Epithelial cell of prostate (primary cell): ENCODE data around the genes REPIN1, ZNF775 and GIMAP8.

GRCh38 chr7:149027416-149027843 lies 875 bp downstream of the PDIA4 start:
- RRBS: no CpG with 5 or more reads among the region's 3 CpGs

GRCh38 chr7:149196226-149196690 lies 912 bp downstream of the ZNF282 start:
- RRBS: no CpG with 5 or more reads among the region's 12 CpGs

DNA sequence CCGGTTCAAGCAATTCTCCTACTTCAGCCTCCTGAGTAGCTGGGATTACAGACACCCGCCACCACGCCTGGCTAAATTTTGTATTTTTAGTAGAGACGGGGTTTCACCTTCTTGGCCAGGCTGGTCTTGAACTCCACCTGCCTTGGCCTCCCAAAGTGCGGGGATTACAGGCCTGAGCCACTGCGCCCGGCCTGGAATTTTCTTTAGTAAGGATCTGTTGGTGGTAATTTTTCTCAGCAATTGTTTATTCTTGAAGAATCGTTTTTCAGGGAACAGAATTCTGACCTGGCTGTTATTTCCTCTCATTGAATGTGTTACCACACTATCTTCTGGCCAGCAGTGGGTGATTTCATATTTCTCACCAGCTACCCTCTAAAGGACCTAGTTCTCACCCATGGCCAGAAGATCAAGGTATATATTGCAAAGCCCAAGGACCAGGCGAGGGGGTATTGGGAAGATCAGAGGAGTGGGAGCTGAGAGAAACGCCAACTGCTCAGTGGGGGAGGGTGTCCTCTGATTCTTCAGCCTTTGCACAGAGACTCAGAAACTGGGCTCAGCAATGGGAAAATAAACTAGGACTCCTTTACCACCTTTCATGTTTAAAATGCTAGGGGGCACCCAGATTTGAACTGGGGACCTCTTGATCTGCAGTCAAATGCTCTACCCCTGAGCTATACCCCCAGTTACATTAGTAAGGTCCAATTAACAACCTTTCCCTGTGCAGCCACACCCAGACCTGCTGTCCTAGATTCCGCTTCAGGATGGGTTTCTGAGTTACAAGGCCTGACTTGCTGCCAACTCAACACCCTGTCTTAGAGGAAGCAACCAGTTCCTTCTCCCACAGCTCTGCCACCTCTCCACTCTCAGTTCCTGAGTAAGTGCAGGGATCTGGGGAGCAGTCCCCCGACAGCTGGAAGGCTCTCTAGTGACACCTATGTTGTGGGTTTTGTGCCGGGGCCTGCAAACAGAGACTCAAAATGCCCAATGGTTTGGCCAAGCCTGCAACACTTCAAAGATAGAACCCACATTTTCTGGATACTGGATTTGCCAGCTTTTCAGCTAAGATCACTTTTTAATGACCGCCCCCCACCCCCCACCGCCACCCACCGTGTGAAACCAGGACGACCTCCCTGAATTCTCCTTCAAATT lies 93.4 kb downstream of the ZNF783 start:
- RRBS: no CpG with 5 or more reads among the region's 17 CpGs

DNA sequence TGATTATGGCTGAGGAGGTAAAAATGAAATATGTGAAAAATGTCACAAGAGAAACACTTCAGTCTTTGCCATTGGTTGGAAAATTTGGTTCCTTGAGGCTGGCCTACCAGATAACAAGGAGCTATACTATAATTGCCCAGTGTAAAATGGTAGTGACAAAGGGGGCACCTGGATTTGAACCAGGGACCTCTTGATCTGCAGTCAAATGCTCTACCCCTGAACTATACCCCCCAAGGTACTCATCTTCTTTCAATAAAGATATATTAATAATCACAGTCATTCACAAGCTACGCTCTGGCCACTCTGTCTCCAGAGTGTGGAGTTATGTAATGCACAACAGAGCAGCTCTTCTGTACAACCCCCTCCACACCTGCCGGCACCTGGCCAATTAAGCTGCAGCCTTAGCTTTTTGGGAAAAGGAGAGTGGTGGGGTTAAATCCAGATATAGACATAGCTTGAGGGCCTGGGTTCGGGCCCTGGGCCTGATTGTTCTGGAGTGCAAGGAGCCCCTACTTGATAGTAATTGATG lies 85.2 kb downstream of the ZNF777 start:
- RRBS: no CpG with 5 or more reads among the region's 3 CpGs

DNA sequence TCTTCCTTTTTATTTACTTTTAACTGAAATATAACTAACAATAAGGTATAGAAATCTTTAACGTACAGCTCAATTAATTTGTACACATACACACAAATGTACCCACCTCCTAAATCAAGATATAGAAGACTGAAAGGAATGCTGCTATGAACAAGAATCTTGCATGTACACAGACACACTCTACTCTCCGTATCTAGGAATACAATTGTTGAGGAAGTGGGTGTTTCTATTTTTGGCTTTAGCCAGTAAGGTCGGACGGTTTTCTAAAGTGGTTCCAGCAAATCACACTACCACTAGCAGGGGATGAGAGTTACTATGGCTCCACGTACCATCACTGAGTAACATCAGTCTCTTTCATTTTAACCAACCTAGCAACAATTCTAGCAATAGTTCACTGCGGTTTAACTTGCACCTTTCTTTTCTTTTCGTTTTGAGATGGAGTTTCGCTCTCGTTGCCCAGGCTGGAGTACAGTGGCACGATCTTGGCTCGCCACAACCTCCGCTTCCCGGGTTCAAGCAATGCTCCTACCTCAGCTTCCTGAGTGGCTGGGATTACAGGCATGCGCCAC lies 103.0 kb upstream of the ZNF746 start:
- RRBS: no CpG with 5 or more reads among the region's 14 CpGs

DNA sequence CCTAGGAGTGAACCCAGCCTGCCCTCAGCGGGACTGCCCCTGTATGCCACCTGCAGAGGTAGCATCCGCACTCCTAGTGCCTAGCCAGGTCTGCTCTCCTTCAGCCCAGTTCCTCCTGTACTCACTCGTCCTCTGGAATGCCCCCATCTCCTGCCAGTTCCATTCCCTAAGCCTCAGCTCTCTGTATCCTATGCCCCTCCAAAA lies 8.1 kb upstream of the KRBA1 start:
- RRBS: no CpG with 5 or more reads among the region's 3 CpGs

GRCh38 chr7:149716403-149716951 lies 1.7 kb downstream of the KRBA1 start:
- RRBS: no CpG with 5 or more reads among the region's 7 CpGs

GRCh38 chr7:149783440-149783790 lies 10.0 kb upstream of the ZNF467 start:
- RRBS: no CpG with 5 or more reads among the region's 10 CpGs

DNA sequence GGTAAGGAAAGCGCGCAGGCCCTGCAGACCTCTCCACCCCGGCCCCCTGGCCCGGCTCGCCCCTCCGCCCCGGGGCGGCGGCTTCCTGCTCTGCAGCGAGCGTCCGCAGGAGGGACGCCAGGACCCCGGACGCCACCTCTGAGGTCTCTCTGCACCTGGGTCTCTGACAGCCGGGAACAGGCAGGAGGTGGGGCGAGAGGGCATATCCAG lies 305 bp downstream of the ATP6V0E2 start:
- RRBS: 1% methylated on average over 11 of the region's 17 CpGs

DNA sequence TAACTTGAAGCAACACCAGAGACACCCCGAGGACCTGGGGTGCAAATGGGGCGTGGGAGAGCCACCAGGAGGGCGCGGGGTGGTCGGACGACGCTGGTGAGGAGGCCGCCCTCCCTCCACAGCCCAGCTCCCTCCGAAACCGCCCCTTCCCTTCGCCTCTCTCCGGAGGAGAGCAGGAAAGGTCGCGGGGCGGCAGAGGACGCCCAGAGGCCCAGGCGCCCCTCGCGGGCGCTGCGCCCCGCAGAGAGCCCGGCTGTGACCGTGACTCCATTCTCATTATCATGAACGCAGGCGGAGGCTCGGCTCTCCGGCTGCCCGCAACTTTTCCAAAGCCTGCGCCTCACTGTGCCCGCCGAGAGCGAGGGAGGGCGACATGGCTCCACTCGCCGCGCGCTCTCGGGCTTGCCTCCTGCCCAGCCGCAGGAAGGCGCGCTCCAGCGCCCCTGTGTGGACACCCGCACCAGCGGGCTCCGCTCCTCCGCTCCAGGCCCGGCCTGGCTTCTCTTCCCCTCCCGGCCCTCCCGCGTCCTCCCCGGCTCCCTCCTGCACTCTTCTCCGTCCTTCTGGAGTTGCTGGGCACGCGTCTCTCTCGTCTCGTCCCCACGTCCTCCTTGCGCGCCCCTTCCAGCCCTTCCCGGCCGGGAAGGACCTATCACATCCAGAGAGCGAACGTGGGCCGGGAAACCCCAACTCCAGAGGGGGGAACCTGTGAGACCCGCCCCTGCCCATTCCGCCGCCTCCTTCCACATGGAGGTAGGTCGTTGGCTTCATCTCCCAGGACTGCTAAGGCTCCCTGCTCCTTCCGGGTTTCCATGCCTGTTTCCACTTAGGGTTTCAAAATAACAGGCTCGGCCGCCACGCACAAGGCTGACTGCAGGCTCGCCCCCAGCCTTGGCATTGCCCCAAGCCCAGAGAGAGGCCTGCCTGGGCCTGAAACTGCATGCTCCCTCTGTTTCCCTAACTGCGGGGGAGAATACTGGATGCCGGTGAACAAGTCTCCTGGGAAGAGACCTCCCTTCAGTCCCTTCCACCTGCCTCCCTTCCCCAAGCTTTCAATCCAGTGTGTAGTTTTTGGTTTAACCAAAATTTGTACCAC lies 175.3 kb downstream of the ATP6V0E2 start:
- RRBS: no CpG with 5 or more reads among the region's 76 CpGs

DNA sequence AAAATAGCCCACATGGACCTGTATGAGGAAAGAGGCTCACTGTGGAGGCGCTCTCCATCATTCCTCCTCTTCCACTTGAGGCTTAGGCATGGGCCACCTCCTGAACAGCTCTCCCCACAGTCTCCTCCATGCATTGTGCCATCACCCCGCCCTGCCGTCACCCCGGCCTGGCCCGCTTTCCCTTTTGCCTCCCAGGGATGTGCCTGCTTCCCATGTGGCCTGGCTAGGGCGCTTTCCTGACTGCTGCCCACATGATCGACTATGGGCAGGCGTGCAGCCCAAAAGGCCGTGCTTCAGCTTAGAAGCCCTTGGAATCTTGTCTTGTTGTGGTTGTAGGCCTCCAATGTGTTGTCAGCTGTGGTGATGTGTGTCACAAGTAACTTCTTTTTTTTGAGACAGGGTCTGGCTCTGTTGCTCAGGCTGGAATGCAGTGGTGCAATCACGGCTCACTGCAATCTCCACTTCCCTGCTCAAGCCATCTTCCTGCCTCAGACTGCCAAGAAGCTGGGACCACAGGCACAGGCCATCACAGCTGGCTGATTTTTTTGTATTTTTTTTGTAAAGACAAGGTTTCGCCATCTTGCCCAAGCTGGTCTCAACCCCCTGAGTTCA lies 1.9 kb upstream of the ACTR3C start:
- RRBS: no CpG with 5 or more reads among the region's 11 CpGs

DNA sequence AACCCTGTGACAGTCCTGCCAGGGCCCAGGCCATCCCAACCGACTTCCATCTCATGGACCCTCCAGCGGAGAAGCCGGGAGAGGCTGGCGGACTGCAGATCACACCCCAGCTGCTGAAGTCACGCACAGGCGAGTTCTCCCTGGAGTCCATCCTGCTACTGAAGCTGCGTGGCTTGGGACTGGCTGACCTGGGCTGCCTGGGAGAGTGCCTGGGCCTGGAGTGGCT lies 4.7 kb downstream of the RARRES2 start:
- RRBS: no CpG with 5 or more reads among the region's 7 CpGs

DNA sequence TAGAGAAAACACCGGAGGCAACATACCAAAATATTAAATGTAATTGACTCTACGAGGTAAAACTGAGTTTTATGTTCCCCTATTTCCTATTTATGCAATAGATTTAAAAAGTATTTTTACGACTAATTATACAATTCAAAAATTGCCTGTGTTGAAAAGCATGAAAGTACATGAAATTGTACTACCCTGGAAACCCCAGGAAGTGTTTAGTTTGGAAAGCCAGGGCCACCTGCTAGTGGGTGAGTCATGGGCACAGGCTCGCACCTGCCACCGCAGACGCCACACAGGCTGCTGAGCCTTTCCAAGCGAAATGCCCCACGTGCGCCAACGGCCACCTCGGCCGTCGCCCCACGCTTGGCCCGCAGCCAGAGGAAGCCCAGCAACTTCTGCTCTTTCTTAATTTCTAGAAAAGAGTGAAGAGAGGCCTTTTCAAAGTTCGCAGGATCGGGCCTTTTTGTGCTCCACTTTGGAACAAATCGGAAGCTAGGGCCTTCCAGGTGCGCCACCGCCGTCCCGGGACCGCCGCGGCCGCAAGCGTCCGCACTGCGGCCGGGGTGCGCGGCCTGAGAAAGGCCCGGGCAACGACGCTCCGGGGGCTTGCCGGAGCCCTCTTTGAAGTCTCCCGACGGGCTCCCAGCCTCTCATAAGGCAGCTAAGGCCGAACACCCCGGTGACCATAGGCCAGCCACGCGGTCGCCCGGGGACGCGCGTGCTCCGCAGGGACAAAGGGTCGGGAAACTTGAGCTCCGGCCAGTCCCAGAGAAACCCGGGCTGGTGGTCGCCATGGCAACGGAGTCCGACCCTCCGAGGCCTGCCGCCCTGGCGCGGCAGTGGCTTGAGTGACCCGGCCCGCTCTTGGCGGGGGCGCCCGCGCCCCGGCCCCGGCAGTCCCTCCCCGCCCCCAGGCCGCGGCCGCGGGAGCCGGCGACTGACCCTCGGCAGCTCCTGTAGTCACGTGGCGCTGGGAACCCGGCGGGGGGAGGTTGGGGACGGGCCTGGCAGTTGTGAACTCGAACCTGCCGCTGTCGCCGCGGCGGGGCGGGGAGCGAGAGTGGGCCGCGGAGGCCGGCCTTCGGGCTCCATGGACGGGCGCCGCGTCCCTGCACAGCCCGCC lies at the start of gene REPIN1:
Gene REPIN1, plus strand, starts transcription at position 1,001 of the 1,114 bp plus-strand sequence.
- RRBS: under 1% methylated on average over 55 of the region's 97 CpGs

DNA sequence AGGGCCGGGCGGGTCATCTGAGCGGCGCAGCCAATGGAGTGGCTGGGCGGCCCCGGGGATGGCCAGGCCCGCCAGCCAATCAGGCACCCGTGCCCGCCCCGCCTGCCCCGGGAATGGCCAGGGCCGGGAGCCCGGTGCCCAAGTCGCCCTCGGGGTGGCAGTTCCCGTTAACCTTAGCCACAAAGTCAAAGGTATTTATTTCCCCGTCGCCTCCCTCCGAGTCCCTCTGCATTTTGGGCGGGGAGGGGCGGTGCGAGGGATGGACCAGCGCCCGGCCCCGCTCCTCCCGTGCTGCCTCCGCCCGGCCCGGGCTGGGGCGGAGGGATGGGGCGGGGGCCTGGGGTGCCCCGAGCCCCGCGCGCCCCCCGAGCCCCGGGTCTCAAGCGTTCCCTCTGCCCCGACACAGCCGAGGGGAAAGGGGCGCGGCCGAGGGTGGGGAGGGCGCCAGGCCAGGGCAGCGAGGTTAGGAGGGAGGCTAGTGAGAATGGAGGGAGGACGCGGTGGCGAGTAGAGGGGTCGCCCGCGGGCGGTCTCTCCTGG lies at the start of gene ZNF775:
Gene ZNF775, plus strand, starts transcription at position 129 of the 540 bp plus-strand sequence.
- RRBS: 4% methylated on average over 20 of the region's 52 CpGs

- RRBS: no CpG with 5 or more reads among the region's 14 CpGs
Observed at GRCh38 chr7:150406470-150407559, 1.3 kb downstream of the ENSG00000284691 start.

- RRBS: no CpG with 5 or more reads among the region's 14 CpGs
Observed at GRCh38 chr7:150435094-150436453, 14.9 kb upstream of the GIMAP8 start.

DNA sequence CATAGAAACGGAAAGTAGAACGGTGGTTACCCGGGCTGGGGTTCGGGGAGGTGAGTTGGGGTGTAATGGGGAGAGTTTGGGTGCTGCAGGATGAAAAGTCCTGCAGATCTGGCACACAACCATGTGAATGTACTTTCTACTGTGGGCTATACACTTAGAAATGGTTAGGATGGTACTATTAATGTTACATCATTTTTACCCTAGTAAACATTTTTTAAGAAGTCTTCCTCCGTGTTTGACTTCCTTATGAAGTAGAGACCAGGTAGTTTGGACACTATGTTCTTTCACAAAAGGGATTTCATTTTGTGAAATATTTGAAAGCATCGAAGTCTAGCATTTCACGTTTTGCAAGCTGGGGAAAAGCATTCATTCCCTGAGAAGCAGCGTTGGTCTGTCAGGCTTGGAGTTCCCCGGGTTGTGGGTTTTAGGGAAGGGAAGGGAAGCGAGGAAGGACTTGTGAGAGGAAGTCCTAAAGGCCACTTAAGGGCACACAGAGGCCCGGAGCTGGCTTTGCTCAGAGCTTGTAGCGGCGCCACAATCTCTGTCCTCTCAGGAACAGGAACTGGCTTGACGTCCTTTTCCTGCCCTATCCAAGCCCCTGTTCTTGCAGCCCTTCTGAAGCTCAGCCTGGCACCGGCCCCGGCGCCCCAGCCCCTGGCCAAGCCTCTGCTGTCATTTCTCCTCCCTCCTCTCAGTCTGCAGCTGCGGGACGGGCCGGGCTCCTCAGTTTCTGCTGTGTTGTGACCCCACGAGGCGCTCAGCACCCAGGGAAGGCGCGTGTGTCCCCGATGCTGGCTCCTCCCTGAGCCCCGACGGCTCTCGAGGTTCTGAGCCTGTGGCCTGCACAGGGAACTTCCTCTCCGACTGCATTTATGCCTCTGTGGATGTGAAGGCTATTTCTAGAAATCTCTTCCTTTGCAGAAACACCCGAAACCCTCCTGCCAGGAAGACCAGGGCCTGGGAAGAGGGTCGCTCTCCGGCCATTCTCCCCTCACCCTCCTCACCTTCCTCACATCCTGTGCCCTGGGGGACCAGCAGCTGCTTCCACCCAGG lies at the start of gene GIMAP8:
Gene GIMAP8, plus strand, starts transcription at position 507 of the 1,053 bp plus-strand sequence.
- RRBS: 34% methylated on average over 8 of the region's 32 CpGs

DNA sequence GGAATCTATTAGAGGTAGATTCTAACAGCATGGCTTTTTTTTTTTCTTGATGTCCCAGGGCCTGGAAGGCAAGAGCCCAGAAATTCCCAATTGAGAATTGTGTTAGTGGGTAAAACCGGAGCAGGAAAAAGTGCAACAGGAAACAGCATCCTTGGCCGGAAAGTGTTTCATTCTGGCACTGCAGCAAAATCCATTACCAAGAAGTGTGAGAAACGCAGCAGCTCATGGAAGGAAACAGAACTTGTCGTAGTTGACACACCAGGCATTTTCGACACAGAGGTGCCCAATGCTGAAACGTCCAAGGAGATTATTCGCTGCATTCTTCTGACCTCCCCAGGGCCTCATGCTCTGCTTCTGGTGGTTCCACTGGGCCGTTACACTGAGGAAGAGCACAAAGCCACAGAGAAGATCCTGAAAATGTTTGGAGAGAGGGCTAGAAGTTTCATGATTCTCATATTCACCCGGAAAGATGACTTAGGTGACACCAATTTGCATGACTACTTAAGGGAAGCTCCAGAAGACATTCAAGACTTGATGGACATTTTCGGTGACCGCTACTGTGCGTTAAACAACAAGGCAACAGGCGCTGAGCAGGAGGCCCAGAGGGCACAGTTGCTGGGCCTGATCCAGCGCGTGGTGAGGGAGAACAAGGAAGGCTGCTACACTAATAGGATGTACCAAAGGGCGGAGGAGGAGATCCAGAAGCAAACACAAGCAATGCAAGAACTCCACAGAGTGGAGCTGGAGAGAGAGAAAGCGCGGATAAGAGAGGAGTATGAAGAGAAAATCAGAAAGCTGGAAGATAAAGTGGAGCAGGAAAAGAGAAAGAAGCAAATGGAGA lies 5.1 kb downstream of the GIMAP4 start:
- RRBS: no CpG with 5 or more reads among the region's 18 CpGs

GRCh38 chr7:150630448-150630925 lies 1.7 kb downstream of the GIMAP6 start:
- RRBS: no CpG with 5 or more reads among the region's 1 CpG

DNA sequence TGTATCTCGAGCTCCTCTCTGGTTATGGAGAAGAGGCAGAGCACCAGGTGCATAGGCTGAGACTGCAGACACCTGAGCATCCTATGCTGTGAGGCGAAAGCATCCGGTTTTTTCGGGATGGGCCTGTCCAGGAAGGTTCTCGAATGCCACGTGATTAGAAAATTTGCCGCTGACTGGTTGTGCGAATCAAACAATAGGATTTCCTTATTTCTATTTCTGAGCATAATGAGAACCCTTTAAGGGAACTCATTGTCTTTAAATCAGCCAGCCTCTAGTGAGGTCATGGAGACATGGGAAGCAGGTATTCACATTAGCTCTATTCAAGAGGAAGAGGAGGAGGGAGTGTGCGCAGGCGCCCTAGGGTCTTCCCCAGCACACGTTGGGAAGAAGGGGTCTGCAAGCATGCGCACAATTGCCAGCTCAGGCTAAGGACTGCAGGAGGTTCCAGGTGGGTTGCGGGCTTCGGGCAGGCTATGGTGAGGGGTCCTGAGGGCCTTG lies 5.6 kb downstream of the GIMAP1 start:
- RRBS: no CpG with 5 or more reads among the region's 14 CpGs